ENCODE results near the genes NUTM2D, ACTA2, FAS and HTR7.

- PRO-cap, 2 experiments, result no peak in any of the 2 experiments
Observed at GRCh38 chr10:87357568-87357849, at the start of gene NUTM2D. Gene NUTM2D, plus strand, starts transcription at chr10:87357744.

DNA sequence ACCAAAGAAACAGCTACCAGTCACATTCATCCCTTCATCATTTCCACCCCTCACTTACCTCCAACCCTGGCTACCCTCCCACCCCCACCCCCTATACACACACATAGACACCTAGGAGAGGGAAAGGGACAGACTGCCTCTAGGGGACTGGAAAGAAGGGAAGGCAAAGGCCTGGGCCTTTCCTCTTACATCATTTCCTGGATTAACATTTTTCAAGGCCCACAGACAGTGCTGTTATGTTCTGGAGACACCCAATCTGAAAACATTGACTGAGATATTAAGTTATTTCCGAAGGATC lies 2.7 kb downstream of the PAPSS2 start:
- PRO-cap, 2 experiments, result no peak in any of the 2 experiments

DNA sequence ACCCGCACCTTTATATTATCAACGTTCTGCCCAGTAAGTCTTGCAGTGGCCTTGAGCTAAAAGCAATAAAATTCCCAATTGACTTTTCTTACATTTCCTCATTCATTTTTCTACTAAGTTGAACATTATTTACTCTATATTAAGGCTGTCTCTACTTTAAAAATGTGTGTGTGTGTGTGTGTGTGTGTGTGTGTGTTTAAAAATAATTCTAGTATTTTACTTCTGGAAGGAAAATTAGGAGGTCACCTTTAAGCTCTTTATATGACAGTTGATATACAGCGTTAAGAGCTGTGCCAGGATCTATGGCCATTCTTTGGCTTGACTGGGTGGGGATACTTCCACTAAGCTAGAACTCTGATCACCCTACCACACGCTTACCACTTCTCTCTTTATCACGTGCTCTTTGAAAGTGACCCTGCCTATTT lies 8.8 kb downstream of the PAPSS2 start:
- PRO-cap, 2 experiments, result no peak in any of the 2 experiments

GRCh38 chr10:87815369-87815785 lies 2.6 kb downstream of the ATAD1 start:
- PRO-cap, 2 experiments, result no peak in any of the 2 experiments

- PRO-cap, 2 experiments, result no peak in any of the 2 experiments
Observed at GRCh38 chr10:87966981-87967463, 103.6 kb downstream of the PTEN start.

GRCh38 chr10:88062766-88063393 lies 199.5 kb downstream of the PTEN start:
- PRO-cap, 2 experiments, result no peak in any of the 2 experiments

DNA sequence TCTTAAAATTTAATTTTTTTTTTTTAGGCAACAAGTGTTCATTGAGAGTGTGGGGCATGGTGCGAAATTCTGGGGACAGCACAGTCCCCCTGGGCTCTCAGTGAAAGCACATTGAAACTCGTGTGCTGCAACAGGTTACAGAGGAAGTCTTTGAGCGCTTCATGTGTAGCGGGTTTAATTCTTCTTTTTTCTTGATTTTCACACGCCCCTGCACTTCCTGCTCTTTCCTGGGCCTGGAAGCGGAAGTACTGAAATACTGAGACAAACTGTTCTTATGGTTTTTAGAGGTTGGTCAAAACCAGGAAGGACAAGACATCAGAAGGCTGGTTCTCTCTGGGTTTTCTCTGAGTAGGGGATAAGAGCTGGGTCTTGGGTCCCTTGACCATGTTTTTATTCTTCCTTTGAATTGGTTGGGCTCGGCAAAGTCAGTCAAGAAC lies 203.5 kb downstream of the PTEN start:
- PRO-cap, 2 experiments, result no peak in any of the 2 experiments

DNA sequence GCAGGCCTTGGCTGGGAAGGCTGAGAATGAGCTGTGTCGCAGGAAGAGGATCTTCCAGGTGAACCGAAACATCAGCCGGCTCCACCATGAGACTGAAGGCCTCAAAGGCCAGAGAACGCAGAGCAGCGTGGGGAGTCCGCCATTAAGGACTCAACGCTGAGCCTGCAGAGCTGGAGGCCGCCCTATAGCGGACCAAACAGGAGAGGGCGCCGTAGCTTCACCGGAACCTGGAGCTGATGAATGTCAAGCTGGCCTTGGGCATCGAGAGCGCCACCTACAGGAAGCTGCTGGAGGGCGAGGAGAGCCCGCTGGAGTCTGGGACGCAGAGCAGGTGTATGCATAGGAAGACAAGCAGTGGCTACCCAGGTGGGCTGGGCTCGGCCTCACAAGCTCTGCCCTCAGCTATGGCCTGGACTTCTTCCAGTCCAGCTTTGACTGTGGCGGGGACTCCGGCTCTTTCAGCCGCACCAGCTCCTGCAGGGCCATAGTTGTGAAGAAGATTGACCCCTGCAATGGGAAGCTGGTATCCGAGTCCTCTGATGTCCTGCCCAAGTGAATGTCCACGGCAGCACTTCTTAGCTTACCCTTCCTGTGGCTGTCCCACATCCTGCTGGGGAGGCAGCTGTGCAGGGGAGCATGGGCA lies 22.4 kb downstream of the LIPK start:
- PRO-cap, 2 experiments, result no peak in any of the 2 experiments

- PRO-cap, 2 experiments, result no peak in any of the 2 experiments
Observed at GRCh38 chr10:88839932-88840607, 11.6 kb downstream of the ANKRD22 start.

- PRO-cap, 2 experiments, result no peak in any of the 2 experiments
Observed at GRCh38 chr10:88943948-88944495, 8.6 kb downstream of the ACTA2 start.

DNA sequence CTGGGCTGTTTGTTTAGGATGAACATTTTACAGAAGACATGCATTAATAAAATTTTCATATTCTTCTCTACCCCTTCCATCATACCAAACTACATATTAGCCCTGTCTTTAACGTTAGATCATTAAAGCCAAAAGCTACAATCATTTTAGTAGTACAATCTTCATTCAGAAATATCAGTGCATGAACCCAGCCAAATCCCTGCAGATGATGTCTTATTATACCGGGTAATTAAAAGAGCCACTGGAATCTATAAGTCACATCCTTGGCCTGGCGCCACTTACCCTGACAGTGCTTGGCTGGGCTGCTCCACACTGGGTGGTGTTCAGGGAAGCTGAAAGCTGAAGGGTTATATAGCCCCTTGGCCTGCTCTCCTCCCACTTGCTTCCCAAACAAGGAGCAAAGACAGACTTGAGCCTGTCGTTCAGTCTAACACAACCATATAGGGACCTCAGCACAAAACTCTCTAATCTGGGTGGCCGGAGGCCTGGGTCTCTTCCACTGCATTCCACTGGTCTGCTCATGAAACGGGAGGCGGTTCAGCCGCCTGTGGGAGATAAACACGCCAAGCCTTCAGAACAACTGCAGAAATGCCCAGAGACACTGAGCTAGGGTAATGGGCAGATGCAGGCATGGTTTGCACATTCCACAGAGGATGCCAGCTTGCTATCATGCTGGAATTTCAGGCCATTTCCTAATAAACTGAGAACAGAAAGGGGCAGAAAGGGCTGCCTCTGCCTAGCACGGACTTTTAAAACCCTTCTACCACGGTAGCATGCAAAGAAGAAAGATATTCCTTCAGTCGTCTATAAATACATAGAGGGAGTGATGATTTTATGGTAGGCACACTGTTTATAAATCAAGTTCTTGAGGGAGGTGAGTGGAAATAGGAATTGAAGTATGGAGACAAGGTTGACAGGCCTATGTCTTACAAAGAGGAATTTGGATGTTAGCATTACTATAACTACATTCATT lies at the start of gene ACTA2:
TSS of gene ACTA2 (minus strand) at position 325 of the 973 bp plus-strand sequence.
- PRO-cap, 2 experiments, result peak in 2 of 2 experiments; most common plus-strand start position 521 of the sequence (in 1); most common minus-strand start position 325 of the sequence (in 2)

GRCh38 chr10:88974612-88975723 lies 15.6 kb upstream of the FAS start:
- PRO-cap, 2 experiments, result no peak in any of the 2 experiments

- PRO-cap, 2 experiments, result peak in 2 of 2 experiments; most common plus-strand start chr10:88990804 (in 2); most common minus-strand start chr10:88990533 (in 1)
Observed at GRCh38 chr10:88990411-88991078, at the start of gene FAS. Gene FAS, plus strand, starts transcription at chr10:88990798.

DNA sequence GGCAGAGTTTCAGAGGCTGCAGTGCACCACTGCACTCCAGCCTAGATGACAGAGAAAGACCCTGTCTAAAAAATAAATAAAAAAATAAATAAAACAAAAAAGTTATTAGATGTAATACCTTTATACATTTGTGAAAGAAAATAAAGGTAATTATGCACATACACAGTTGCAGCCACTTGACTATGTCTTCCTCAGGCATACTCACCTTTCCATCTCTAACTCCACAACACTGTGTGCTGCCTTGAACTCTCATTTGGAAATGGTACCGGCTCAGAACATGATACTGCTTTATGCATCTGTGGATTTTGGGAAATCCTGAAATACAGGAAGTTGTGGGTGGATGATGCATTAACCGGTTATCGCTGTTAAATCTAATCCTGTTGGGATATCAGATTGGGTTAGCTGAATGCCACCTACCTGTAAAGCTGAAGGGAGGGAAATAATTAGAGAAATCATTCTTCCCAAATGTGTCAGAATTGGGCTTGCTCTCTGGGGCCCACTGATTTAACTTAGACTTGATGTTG lies 54.1 kb downstream of the CH25H start:
- PRO-cap, 2 experiments, result no peak in any of the 2 experiments

DNA sequence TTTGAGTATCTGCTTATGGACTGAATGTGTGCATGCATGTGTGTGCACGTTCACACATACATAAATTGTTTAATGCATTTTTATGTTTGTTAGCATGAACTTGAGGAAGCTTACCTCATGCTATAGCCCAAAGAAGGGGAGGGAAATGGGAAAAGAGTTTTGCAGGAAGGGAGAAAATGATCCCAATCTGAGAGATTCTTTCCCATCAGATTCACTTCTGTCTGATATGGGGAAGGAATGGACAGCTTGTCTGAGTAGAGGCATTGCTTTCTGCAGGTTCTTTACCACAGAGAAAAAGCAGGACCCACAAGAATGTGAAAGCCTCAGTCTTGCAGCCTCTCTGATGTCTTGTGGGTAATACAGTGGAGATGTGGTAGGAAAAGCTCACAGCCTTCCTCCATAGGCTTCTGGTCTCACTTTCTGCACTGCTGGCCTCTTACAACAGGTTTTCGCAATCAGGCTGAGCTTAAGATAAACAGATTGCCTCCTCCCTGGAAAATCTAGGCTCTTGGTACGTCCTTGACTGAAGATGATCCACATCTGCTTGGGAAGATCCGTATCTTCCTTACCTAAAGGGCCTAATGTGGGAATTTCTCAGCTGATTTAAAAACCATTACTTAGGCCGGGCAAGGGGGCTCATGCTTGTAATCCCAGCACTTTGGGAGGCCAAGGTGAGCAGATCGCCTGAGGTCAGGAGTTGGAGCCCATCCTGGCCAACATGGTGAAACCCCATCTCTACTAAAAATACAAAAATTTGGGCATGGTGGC lies 592 bp downstream of the IFIT1 start:
- PRO-cap, 2 experiments, result no peak in any of the 2 experiments

DNA sequence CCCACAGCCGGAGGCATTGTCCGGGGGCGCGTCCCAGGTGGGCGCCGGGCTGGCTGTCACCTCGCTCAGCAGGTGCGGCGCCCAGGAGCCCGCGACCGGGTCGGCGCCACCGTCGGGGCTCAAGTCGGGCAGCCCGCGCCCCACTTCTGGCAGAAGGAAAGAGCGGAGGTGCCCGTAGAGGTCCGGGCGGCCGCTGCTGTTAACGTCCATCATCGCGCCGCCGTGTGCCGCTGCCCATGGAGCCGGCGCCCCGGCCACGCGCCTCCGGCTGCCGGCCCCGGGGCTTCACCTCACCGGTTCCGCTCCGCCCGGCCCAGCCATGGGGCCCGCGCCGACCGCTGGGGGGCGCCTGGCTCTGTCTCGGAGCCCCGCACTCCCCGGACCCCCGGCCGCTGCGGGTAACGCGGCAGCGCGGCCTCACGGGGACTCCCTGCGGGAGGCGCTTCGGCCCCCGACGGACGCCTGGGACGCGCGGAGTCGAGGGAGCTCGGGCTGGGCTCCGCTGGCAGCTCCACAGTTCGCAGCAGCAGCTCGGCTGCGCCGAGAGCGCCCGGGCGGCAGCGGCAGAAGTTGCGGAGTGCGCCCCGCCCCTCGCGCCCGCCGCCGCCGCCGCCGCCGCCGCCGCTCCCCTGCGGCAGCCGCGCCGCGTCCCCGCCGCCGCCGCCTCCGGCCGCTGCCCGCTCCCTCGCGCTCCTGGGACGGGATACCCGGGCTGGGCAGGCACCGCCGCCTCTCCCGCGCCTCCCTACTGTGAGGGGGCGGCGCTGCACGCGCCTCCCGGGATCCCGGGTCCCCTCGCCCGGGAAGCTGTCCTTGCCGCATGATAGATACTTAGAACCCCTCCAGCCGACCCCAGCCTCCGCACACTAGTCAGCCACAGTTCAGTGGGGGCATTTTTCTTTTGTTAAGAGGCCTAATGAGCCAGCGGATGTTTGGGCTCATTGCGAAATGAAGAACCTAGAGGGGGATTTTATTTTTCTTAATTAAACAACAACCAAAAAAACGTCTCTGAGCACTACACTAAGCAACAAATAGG lies at the start of gene HTR7:
TSS of gene HTR7 (minus strand) at position 581 of the 1,036 bp plus-strand sequence.
- PRO-cap, 2 experiments, result no peak in any of the 2 experiments

- PRO-cap, 2 experiments, result no peak in any of the 2 experiments
Observed at GRCh38 chr10:90918348-90918660, 2.6 kb downstream of the ANKRD1 start.

GRCh38 chr10:90935443-90936121 lies 14.7 kb upstream of the ANKRD1 start:
- PRO-cap, 2 experiments, result no peak in any of the 2 experiments

DNA sequence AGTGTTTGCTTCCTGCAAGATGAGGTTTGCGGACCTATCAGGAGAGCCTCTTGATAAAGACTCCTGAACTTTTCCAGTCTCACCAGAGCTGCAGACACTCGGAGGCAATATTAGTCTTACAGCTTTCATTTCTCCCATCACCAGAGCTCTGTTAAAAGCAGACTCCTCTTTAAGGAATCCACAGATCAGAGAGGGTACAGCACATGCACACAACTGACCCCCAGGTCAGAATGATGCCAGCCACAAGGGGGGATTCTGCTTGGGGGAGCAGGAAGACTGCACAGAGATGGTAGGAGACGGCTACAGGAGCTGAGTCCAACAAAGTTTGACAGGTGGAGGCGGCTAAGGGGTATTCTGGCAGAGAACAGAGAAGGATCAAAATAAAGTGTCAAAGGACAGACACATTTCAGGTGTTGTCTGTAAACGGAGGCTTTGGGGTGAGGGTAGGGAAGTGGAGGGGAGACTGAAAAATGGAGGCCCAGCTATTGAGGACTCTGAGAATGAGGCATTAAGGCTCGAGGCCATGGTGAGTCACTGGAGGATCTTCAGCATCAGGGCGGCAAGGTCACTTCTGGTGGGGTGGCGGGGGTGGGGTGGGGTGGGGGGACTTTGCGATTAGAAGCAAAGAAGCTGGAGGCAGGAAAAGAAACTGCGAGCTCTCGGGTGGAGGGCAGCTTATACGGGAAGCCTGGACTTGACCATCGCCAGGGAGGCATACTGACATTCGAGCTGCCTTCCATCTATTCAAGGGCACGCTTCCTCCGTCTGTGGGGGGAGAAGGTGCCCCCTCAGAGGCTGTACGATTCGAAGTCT lies 58.5 kb upstream of the PCGF5 start:
- PRO-cap, 2 experiments, result peak in 2 of 2 experiments; most common plus-strand start position 768 of the sequence (in 2); most common minus-strand start position 686 of the sequence (in 1)

DNA sequence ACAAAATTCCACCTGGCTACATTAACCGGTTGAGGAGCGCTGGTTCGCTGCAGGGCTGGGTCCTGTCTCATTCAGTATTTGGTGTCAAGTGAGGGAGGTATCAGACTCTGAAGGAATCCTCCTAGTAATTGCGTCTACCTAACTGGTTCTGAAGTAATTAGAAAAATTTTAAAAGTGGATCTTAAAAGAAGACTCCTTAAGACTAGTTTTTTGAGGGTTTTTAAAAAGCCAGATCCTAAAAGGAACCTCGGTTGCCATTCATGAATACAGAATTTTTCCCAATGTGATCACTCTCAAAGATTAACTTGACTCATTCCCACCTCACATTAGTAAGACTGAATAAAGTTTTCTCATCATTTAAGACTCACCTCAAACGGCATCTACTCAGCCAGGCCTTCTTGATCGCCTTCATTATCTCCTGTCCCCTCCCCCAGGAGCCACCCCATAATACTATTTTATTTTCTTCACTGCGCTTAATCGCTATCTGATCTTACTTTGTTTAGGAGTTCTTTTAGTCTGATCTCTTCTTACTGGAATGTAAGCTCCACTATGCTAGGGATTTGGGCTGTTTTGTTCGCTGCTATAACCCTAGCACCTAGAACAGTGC lies 56.0 kb upstream of the PCGF5 start:
- PRO-cap, 2 experiments, result no peak in any of the 2 experiments

Measured in right ventricle myocardium (tissue), 1 donor.